Psoas muscle (tissue), 2 donors: Measurements from ENCODE around the genes MPZL2 and KMT2A.

DNA sequence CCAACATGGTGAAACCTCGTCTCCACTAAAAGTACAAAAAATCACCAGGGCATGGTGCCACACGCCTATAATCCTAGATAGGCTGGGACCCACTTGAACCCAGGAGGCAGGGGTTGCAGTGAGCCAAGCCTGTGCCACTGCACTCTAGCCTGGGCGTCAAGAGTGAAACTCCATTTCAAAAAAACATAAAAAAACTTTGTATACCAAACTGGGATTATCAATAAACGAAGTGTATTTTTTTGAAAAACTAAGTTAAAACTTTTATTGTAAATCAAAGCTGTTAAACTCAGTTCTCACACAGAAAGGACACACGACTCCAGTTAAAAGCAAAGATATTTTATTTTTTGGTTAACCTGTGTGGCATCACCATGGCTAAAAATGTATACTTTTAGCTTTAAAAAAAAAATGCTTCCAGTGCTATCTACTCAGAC, 84.9 kb downstream of the SIK3 start:
- PRO-cap, 2 experiments = no peak in any of the 2 experiments

- PRO-cap, 2 experiments = no peak in any of the 2 experiments
Measured at GRCh38 chr11:117082690-117083523, 15.3 kb downstream of the SIK3 start.

- PRO-cap, 2 experiments = no peak in any of the 2 experiments
Measured at GRCh38 chr11:117195628-117196283, 3.4 kb upstream of the TAGLN start.

GRCh38 chr11:117218620-117218966, 13.3 kb downstream of the PCSK7 start:
- PRO-cap, 2 experiments = no peak in any of the 2 experiments

GRCh38 chr11:117220974-117221686, 10.7 kb downstream of the PCSK7 start:
- PRO-cap, 2 experiments = no peak in any of the 2 experiments

DNA sequence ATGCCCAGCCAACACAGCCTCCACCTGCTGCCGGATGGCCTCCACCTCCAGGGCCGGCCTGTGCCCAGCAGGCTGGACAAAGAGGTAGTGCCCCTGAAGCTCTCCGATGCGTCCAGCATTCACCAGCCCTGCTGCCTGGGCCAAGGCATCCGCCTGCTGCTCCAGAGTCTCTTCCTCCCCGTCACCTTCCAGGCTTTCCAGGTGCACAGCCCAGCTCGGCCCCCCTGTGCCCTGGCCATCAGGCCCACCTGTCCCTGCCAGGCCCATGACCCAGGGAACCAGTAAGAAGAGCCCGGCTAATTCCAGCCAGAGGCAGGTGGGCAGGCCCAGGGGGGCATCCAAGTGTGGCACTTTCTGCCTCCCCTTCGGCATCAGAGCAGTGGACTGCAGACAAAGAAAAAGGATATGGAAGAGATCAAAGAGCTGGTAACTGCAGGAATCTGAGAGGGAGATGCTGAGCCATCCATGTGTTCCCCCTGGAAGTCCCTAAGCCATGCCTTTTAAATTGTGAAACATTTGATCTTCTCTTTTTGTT, 2.3 kb downstream of the PCSK7 start:
- PRO-cap, 2 experiments = no peak in any of the 2 experiments

DNA sequence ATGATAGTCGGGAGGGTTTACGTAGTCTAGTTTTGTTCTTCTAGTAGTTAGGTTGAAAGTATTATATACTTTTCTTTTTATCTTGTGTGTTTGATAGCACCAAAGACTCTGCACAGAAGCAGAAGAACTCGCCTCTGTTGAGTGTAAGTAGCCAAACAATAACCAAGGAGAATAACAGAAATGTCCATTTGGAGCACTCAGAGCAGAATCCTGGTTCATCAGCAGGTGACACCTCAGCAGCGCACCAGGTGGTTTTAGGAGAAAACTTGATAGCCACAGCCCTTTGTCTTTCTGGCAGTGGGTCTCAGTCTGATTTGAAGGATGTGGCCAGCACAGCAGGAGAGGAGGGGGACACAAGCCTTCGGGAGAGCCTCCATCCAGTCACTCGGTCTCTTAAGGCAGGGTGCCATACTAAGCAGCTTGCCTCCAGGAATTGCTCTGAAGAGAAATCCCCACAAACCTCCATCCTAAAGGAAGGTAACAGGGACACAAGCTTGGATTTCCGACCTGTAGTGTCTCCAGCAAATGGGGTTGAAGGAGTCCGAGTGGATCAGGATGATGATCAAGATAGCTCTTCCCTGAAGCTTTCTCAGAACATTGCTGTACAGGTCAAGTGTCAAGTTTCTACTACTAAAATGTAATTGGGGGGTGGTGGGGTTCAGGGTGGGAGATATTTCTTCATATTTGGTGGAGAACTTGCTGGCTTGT, 6.2 kb downstream of the RNF214 start:
- PRO-cap, 2 experiments = no peak in any of the 2 experiments

DNA sequence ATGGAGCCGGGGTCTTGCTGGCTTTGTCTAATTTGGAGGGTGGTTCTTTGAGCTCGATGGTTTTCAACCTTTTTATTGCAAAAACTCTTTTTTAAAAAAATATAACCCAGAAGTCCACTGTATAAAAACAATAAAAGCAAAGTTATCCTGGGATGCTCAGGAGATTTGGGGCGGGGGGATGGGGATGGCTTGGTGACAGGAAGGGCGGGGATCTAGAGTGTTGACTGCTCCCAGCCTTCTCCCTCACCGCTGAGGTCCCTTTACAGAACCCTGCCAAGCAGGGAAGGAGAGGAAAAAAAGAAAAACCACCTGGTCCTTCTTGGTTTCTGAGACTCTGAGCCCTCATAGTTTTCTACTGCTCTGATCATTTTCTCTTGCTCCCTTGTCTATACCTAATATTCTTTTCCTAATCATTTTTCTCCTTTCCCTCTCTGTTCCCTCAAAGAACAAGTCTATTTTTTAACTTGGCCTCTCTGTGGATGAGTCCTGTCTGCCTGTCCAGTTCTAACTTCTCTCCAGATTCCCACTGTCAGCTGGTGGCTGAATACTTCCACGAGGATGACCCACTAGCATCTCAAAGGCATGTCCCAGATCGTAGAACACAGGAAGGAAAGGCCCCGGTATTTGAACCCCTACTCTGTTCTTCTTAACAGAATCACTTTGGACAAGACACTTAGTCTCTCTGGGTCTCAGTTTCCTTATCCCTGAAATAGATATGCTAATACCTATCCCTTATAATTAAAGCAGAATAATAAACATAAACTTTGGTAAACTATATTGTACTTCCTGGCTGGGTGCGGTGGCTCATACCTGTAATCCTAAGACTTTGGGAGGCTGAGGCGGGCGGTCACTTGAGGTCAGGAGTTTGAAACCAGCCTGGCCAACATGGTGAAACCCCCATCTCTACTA, 7.9 kb downstream of the BACE1 start:
- PRO-cap, 2 experiments = no peak in any of the 2 experiments

DNA sequence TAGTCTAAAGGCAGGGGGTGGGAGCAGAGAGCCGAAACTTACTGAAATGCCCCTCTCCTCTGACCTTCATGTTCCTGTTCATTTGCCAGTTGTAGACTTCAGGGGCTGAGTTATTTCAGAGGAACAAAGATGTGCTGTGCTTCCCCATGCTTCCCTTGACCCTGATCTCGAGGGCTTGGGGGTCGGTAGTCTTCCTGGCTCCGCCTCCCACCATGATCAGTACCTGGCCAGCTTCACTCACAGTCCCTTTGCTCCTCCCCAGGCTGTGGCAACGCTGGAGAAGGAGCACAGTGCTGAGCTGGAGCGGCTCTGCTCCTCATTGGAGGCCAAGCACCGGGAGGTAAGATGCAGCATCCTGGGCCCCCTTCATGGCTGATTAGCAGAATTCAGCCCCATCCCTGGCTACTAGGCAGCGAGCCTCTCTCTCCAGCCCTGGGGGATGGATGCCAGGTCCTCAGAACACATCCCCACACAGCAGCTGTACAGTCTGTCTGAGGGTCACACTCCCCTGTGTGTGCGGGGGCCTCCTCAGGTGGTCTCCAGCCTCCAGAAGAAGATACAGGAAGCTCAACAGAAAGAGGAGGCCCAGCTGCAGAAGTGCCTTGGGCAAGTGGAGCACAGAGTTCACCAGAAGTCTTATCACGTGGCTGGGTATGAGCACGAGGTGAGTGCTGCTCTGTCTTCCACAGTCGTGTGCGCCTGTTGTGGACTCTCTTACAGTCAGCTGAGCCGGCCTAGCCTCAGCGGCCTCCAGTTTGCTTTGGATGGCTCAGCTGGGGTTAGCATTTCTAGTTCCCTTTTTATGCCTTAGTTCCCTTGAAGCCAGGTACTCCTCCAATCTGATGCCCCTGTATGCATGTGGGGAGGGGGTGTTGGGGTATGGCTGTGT, 64.6 kb downstream of the CEP164 start:
- PRO-cap, 2 experiments = no peak in any of the 2 experiments

DNA sequence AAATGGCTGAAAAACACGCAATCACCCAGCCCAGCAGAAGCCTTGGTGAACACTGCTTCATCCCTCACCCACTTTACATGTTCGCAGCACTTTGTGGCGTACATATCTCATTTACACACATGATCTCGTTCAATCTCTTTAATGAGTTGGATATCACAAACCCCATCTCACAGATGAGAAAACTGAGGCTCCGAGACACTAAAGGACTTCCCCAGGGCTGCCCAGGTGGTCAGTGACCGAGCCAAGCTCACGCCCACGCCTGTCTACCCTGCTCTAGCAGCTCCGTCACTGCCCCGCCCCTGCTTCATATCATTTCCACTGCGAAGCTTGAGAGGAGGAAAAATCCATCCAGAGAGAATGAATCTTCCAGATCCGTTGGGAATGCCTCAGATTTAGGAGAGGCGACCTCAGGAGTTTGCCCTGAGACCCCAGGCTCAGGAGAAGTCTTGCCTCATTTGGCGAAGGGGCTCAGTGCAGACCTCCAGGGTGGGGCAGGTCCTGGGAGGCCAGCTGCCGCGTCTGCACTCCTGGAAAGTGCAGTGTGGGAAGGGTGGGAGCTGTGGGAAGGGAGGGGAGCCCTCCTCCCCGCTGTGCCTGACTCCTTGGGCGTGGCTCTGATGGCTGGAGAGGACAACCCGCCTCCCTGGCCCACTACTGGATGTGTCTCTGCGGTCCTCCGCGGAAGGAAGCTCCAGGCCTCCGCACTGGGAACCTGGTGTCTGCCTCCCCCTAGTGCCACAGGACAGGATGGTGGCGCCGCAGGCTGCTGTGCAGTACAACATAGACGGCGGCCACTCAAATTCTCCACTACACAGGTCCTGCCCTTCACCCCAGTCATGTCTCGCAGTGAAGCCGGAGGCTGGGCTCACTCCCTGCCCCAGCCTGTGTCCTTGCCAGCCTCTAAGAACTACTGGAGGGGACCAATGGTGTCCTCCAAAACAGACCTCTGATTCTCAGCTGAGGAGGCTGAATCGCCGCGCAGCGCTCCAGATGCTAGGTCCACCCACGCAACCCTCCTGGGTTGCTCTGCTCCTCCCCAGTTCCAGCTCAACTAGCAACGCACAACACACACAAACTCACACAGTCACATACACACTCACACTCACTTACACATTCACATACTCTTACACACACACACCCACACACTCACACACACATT, 12.1 kb upstream of the DSCAML1 start:
- PRO-cap, 2 experiments = no peak in any of the 2 experiments

- PRO-cap, 2 experiments = no peak in any of the 2 experiments
Measured at GRCh38 chr11:118046625-118046991, 30.3 kb upstream of the TMPRSS4 start.

DNA sequence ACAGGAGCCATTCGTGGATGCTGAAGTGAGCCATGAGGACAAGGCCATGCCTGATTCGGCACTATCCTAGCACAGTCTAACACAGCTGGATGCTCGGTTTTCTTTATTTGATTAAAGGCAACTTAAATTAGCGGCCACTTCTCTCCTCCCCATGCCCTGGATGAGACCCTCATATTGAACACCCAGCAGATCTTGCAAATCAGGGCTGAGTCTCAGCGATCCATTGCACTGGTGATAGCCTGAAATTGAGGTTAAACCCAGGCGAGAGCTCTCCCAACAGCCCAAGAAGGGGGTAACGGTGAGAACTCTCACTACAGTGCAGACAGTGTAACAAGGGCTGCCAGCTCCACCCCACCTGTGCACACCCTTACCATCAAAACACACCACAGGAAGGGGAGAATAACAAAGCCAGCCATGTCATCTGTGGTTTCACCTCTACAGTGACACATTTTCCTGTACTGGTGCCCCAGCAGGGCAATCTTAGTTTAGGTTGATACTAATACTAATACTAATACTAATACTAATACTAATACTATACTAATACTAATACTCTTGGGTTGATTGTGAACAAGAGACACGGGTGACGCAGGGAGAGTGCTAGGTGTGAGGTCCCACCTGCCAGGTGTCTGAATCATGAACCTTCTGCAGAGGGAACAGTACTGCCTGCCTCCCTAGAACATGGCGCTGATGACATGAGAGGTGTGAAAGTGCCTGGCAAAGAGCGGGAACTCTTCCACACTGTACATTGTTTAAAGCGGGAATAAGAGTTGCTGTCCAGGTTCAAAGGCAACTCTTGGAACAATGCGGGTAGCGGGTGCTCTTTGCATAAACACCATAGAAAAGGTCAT, 25.3 kb upstream of the TMPRSS4 start:
- PRO-cap, 2 experiments = no peak in any of the 2 experiments

DNA sequence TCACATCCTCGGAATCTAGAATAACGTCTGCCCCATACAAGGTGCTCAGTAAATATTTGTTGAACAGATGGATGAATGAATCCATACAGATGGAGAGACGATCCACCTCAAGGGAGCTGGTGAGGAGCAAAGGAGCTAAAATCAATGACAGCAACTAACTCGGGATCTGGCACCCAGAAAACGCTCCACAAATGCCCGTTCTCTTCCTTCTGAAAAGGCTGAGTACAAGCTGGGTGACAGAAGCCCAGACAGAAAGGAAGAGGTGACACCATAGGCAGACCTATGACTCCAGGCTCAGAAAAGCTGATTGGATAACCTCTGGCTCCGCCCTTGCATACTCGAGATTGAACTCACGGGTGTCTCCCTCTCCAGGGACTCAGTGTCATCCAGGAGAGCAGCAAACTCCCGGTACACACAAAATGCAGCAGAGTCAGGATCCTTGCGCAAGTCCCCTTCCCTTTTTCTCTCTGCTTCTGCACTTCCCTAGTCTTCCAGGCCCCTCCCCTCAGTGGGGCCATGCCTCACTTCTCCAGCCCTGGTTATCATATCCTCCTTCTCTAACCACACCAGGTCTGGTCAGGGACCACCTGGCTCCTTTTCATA, 9.9 kb downstream of the SCN4B start:
- PRO-cap, 2 experiments = no peak in any of the 2 experiments

DNA sequence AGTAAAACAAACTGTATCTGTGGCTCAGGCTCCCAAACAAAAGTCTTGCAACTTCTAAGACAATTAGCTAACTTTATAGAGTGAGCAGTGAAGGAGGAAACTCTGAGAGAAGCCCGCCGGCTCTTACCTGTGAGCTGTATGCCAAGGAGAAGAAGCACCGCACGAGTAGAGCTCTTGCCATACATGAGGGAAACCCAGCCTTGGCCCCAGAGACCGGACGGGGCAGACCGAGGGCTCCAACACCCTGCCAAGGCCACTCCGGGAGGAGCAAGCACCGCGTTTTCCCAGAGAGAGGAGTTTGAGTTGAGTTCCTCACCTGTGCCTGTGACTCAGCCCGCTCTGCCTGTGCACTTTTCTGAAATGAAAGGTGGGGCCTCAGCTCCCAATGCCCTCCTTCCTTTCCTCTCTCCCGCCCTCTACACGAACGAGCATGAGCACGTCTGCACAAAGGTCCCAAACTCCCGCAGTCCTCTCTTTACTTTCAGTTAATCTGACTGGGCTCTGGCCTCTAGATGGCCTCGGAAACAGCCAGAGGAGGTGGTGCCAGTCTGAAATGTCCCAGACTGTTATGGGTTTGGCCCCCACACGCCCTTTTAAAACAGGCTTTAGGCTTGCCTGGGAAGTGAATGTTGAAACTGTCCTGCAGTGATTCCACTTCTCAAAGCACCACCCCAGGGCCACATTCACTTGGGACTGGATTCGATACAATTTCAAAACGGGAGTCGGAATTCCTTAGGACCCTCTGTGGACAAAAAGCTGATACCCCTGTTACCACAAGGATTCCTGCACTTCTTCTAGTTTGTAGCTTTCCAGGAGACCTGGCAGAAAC, at the start of gene MPZL2:
TSS of gene MPZL2 (minus strand) at position 329 of the 829 bp plus-strand sequence.
- PRO-cap, 2 experiments = no peak in any of the 2 experiments

DNA sequence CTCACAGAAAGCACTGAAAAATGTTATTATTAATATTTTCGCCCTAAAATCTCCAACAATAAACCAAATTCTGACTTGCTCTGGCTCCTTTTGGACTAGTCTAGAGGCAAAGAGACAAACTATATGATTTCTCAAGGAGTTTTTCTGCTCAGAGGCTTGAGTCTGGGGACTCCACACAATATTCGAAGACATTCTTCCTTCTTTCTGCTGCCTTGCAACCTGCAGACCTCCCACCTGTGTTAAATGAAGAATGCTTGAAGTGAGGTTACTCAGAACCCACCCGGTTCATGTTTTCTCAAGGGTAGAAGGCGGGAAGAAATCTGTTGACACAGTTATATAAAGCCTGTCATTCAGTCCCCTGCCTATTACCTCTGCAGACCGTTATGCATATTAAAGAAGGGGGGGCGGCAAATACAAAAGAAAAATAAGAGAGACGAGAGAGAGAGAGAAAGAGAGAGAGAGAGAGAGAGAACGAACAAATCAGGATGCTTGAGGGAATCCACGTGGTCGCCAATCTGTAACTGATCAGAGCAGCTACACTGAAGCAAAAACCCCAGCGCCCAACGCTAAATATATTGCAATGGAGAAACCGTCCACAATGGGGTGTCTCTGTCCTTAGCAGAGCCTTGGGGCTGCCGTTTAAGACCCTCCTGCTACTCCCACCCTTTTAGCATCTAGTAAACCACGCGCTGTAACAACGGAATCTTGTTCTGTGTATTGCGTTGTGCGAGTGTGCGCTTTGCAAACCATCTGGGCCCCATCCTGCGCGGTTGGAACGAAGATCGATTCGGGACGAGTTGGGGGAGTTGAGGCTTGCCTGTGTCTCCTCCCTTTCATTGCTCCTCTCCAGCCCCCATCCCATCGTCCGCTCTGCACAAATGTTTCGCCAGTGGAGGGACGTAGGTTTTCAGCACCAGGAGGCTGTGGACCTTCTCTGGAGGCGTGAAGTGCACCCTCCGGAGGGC, 2.0 kb upstream of the KMT2A start:
- PRO-cap, 2 experiments = no peak in any of the 2 experiments

- PRO-cap, 2 experiments = no peak in any of the 2 experiments
Measured at GRCh38 chr11:118434988-118435834, 1.1 kb upstream of the KMT2A start.

DNA sequence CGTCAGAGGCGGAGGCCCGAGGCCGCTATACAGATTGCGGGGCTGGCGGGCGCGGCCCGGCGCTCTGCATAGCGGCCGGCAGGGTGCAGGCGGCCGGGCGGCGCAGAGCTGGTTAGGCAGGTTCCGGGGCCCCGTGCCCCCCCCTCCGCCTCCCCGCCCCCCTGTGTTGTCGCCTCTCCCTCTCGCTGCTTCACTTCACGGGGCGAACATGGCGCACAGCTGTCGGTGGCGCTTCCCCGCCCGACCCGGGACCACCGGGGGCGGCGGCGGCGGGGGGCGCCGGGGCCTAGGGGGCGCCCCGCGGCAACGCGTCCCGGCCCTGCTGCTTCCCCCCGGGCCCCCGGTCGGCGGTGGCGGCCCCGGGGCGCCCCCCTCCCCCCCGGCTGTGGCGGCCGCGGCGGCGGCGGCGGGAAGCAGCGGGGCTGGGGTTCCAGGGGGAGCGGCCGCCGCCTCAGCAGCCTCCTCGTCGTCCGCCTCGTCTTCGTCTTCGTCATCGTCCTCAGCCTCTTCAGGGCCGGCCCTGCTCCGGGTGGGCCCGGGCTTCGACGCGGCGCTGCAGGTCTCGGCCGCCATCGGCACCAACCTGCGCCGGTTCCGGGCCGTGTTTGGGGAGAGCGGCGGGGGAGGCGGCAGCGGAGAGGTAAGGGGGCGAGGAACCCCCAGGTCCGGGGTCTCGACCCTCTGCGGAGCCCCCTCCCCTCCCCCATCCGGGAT, at the start of gene KMT2A:
TSS of gene KMT2A (plus strand) at position 188 of the 714 bp plus-strand sequence.
- PRO-cap, 2 experiments = peak in 2 of 2 experiments; most common plus-strand start position 193 of the sequence (in 2)

- PRO-cap, 2 experiments = no peak in any of the 2 experiments
Measured at GRCh38 chr11:118618632-118619344, 11.4 kb downstream of the PHLDB1 start.

DNA sequence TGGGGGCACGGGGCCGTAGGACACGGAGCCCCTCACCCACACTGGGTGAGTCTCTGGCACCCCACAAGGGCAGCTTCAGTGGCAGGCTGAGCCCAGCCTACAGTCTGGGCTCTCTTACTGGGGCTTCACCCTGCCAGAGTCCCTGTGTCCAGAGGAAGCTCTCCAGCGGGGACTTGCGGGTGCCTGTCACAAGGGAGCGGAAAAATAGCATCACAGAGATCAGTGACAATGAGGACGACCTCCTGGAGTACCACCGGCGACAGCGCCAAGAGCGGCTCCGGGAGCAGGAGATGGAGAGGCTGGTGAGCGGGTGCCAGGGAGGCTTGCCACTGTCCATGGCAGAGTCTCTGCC, 20.9 kb downstream of the PHLDB1 start:
- PRO-cap, 2 experiments = no peak in any of the 2 experiments

GRCh38 chr11:118715098-118716111, 36.0 kb upstream of the TREH start:
- PRO-cap, 2 experiments = no peak in any of the 2 experiments